ENCODE results near the genes ATP6V1G1 and PSMD5.

GRCh38 chr9:114385299-114385738 lies 2.5 kb downstream of the AKNA start:
- PRO-cap, 3 experiments = peak in 2 of 3 experiments; most common plus-strand start chr9:114385608 (in 2); most common minus-strand start chr9:114385474 (in 1)
- RAMPAGE, long total RNA = no peak
- RRBS, 2 experiments = no CpG with 5 or more reads among the region's 6 CpGs

GRCh38 chr9:114587259-114588174 lies at the start of gene ATP6V1G1:
Gene ATP6V1G1 (plus strand): TSS chr9:114587769.
- PRO-cap, 3 experiments = peak in 3 of 3 experiments; most common plus-strand start chr9:114587769 (in 3); most common minus-strand start chr9:114587600 (in 3)
- RAMPAGE, long total RNA = start-site peak on the plus strand at chr9:114587735-114587846, 3,301 and 987 reads in 2 replicates
- RRBS, 2 experiments = no CpG with 5 or more reads among the region's 55 CpGs

GRCh38 chr9:114592243-114592893 lies 4.8 kb downstream of the ATP6V1G1 start:
- PRO-cap, 3 experiments = no peak in any of the 3 experiments
- RAMPAGE, long total RNA = no peak
- RRBS, 2 experiments = no CpG with 5 or more reads among the region's 8 CpGs

- PRO-cap, 3 experiments = no peak in any of the 3 experiments
- RAMPAGE, long total RNA = no peak
- RRBS, 2 experiments = no CpG with 5 or more reads among the region's 15 CpGs
Observed at GRCh38 chr9:114612036-114613158, 1.3 kb downstream of the TMEM268 start.

GRCh38 chr9:114894697-114895481 lies 35.5 kb downstream of the TNFSF8 start:
- PRO-cap, 3 experiments = no peak in any of the 3 experiments
- RAMPAGE, long total RNA = no peak
- RRBS, 2 experiments = no CpG with 5 or more reads among the region's 7 CpGs

GRCh38 chr9:115118892-115119483 lies 1.0 kb upstream of the TNC start:
- PRO-cap, 3 experiments = no peak in any of the 3 experiments
- RAMPAGE, long total RNA = no peak
- RRBS, 2 experiments = no CpG with 5 or more reads among the region's 10 CpGs

DNA sequence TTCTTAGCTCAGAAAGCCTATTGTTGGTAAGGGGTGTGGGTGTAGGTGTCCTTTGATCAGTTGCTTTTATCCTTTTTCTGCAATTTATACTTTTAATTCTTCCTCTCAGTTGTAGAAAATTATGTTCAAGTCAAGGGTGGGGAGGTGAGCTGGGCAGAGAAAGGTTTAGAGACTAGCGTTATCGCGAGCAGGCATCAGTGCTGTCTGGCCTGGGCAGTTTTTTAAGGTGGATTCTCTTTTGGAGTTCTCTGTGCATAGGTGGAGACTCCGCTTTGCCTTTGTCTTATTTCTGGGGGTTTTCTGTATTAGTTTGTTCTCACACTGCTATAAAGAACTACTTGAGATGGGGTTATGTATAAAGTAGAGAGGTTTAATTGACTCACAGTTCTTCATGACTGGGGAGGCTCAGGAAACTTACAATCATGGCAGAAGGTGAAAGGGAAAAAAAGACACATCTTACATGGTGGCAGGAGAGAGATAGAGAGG lies 163.9 kb upstream of the TNC start:
- PRO-cap, 3 experiments = peak in 1 of 3 experiments; most common minus-strand start position 221 of the sequence (in 1)
- RAMPAGE, long total RNA = no peak
- RRBS, 2 experiments = no CpG with 5 or more reads among the region's 4 CpGs

- PRO-cap, 3 experiments = no peak in any of the 3 experiments
- RAMPAGE, long total RNA = no peak
- RRBS, 2 experiments = no CpG with 5 or more reads among the region's 19 CpGs
Observed at GRCh38 chr9:116697805-116698325, 10.8 kb downstream of the TRIM32 start.

GRCh38 chr9:116919531-116919869 lies 232.4 kb downstream of the TRIM32 start:
- PRO-cap, 3 experiments = no peak in any of the 3 experiments
- RAMPAGE, long total RNA = no peak

DNA sequence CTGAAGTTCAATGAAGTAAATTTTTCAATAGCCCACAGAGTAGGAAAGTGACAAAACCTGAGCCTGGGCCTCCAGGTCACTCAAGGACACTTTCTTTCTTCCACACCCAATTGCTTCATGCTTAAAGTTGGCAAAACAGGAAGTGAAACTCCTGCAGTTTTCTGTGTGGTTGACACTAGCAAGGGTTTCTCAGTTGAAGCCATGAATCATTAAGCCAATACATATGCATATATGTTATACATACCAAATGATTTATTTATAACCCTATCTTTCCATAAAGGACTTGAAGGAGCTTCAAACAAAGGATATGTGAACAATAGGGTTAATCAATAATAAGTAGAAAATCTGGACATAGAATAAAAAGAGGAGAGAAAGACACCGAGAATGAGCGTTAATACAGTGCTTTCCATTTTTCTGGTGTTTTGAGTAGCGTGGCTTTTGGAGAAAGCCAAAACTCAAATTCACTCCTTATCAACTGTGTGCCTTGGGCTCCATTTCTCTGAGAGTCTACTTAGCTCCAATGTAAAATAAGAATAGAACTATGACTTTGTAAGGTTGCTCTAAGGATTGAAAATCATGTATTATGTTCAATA lies 14.0 kb downstream of the TLR4 start:
- PRO-cap, 3 experiments = no peak in any of the 3 experiments
- RAMPAGE, long total RNA = no peak
- RRBS, 2 experiments = no CpG with 5 or more reads among the region's 3 CpGs

GRCh38 chr9:119626696-119627122 lies 257.5 kb upstream of the BRINP1 start:
- PRO-cap, 3 experiments = no peak in any of the 3 experiments
- RAMPAGE, long total RNA = no peak
- RRBS, 2 experiments = no CpG with 5 or more reads among the region's 18 CpGs

- PRO-cap, 3 experiments = no peak in any of the 3 experiments
- RAMPAGE, long total RNA = no peak
- RRBS, 2 experiments = no CpG with 5 or more reads among the region's 7 CpGs
Observed at GRCh38 chr9:119868678-119869335, 499.6 kb upstream of the BRINP1 start.

DNA sequence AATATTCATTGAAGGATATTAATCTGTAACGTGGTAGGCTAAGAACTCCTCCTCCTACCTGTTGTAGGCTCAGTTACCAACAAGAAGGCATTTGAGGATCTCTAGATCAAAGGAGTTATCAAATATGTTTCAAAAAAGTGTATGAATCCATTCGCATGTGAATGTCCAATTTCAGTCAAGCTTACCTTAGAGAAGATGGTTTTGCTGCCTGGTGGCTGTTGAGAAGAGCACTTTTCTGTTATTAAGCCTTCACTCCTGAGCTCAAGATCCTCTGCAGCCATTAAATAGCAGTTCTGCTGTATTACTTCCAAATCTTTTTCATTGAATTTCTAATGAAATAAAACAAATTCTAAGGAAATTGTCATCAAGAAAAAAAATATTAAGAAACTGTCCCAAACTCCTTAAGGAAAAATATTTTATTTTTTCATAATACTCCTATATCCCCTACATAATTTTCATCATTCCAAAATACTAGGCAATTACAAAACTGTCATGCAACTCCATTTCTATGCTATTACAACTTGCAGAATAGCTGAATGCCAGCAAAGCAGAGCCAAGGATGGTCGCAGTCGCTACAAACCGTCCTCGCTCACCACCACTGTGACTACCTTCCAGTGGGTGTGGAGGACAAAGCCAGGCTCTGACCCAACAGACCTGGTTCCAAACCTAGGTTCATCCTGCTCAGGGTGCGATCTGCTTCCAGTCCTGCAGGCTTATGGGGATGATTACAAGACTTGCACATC lies 92.7 kb downstream of the CDK5RAP2 start:
- PRO-cap, 3 experiments = no peak in any of the 3 experiments
- RAMPAGE, long total RNA = no peak
- RRBS, 2 experiments = no CpG with 5 or more reads among the region's 7 CpGs

- PRO-cap, 3 experiments = no peak in any of the 3 experiments
- RAMPAGE, long total RNA = no peak
- RRBS, 2 experiments = no CpG with 5 or more reads among the region's 1 CpG
Observed at GRCh38 chr9:120524854-120525197, 55.1 kb downstream of the CDK5RAP2 start.

GRCh38 chr9:120532316-120532904 lies 47.6 kb downstream of the CDK5RAP2 start:
- PRO-cap, 3 experiments = peak in 2 of 3 experiments; most common plus-strand start chr9:120532699 (in 1); most common minus-strand start chr9:120532518 (in 1)
- RAMPAGE, long total RNA = no peak
- RRBS, 2 experiments = no CpG with 5 or more reads among the region's 8 CpGs

- PRO-cap, 3 experiments = peak in 3 of 3 experiments; most common plus-strand start chr9:120843245 (in 2); most common minus-strand start chr9:120842922 (in 3)
- RAMPAGE, long total RNA = no peak
- RRBS, 2 experiments = no CpG with 5 or more reads among the region's 72 CpGs
Observed at GRCh38 chr9:120842616-120843575, at the start of gene PSMD5. Gene PSMD5 (minus strand): TSS chr9:120842922.

DNA sequence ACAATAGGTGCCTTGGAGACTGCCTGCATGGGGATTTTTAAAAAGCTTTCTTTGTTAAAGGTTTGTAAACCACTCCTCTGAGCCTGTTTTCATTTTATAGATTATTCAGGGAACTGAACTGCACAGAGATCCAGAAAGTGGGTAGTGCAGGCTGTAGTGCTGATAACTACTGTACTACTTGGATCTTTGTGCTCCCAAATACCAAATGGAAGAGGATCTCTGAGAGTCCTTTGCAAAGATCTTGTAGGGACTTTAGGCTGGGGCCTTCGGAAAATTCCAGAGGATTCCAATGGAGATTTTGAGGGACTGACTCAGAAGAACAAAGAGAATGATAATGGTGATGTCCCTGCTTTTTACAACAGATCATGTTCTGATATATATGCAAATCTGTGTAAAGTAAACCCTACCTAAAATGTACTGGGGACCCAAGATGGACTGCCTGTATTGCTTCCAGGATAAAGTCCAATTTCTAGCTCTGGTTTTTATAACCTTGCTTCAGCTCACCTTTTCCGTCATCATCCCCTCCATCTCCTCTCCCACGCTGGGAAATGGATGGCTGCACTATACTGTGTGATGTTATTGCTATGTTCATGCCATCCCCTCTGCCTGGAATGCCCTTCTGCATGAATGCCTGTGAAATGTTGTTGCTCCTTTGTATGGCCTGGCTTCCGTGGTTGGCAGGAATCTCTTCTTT lies 9.6 kb upstream of the PSMD5 start:
- PRO-cap, 3 experiments = no peak in any of the 3 experiments
- RAMPAGE, long total RNA = no peak
- RRBS, 2 experiments = no CpG with 5 or more reads among the region's 4 CpGs

DNA sequence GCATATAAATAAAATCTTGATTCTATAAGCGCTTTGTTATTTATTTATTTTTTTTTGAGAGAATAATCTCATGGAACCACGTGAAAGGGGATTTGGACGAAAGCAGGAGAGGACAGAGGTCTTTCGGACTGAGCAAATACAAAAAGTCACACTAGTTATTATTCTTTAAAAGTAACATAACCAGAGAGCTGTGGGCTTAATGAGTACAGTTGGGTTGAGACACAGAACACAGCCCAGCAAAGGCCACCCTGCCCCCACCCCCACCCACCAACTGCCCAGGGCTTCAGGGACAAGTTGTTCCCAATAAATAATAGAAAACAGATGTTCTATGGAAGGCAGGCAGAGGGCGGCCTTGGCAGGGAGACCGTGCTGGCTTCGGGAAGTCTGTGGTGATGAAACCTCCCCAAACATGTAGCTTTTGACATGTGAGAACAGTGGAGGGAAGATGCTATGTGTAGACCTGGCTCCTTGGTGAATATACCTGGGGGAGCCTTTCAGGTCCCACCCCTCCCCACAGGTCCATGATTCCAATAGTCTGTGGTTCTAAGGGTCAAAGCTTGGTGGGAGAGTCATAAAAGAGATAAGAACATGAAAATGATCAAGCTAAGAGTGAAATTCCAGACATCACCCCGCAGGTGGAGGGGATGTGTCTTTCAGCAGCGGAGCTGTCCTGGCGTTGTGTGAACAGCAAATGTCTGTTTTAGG lies 10.0 kb downstream of the TRAF1 start:
- PRO-cap, 3 experiments = no peak in any of the 3 experiments
- RAMPAGE, long total RNA = no peak
- RRBS, 2 experiments = no CpG with 5 or more reads among the region's 10 CpGs

- PRO-cap, 3 experiments = no peak in any of the 3 experiments
- RAMPAGE, long total RNA = no peak
- RRBS, 2 experiments = 2 to 3% methylated on average over 4 of the region's 17 CpGs
Observed at GRCh38 chr9:120929248-120929458, 2.6 kb upstream of the TRAF1 start.

GRCh38 chr9:120936029-120936896 lies 9.7 kb upstream of the TRAF1 start:
- PRO-cap, 3 experiments = no peak in any of the 3 experiments
- RAMPAGE, long total RNA = no peak
- RRBS, 2 experiments = no CpG with 5 or more reads among the region's 11 CpGs

All from skeletal muscle tissue (tissue), 7 donors.